Foreskin fibroblast (primary cell): Measurements from ENCODE around the gene FIBCD1.

DNA sequence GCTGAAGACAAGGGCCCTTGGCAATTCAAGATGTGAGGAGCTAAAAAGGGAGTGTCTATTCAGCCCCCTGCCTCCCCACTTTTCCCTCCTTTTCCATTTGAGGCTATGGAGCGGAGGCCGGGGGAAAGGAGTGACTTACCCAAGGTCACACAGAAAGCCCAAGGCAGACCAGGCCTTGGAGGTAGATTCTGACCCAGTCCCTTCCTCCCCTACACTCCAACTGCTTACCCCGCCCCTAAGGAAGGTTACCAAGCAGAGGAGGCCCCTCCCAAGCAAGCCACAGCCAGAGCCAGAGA is 6.5 kb upstream of the ASS1 start:
- RRBS = no CpG with 5 or more reads among the region's 3 CpGs

GRCh38 chr9:130774631-130775210 is 60.3 kb upstream of the ABL1 start:
- RRBS = no CpG with 5 or more reads among the region's 3 CpGs

DNA sequence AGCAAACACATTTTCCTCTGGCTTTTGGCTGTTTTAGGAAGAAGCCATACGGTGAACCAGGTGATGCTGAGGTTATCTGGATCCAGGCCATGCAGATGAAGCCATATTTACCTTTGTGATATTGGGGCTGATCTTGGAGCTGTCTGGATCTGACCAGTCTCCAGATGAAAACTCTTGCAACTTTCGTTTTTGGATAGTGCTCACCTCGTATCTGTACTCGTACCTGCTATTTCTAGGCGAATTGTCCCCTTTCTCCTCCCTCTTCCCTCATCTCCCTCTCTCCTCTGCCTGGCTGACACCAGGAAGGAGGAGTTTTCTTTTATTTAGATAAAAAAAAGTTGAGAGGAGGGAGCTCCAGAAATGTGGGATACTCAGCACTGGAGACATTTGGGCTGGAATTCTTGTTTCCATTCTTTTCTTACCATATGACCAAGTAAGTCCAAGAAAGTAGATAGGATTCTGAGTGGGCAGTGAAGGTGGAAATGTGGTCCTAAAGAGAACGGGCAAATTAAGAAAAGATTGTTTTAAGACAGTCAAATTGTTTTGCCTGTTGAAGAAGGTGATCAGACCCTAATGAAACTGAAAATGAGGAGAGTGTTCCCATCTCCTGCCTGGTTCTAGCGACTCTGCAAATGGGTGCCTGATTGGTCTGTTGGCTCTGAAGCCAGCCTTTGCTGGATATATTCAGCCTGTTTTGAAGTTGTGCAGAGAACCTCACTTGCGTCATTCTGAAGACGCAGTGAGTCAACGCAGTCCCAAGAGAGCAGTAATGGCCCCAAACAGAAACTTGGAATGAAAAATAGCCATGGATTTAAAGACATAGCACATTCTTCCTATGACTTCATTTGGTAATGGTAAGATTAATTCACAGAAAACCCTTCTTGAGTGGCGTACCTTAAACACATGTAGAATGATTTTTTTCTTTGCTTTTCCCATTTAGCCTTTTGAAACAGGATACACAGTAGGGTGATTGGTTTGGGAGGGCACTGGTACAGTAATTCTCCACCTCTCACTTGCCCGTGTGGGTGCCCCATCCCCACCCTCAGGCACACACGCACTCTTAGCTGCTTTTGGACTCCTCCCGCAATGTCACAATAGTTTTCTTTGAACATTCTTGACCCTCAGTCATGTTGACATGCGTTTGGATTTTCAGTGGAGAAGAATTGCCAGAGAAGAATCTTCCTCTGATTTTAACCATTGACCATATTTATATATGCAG is 54.3 kb upstream of the ABL1 start:
- RRBS = no CpG with 5 or more reads among the region's 15 CpGs

- RRBS = no CpG with 5 or more reads among the region's 8 CpGs
Observed at GRCh38 chr9:130798872-130799554, 36.0 kb upstream of the ABL1 start.

GRCh38 chr9:130884114-130885275 is 12.1 kb downstream of the QRFP start:
- RRBS = 77% methylated on average over 10 of the region's 57 CpGs

DNA sequence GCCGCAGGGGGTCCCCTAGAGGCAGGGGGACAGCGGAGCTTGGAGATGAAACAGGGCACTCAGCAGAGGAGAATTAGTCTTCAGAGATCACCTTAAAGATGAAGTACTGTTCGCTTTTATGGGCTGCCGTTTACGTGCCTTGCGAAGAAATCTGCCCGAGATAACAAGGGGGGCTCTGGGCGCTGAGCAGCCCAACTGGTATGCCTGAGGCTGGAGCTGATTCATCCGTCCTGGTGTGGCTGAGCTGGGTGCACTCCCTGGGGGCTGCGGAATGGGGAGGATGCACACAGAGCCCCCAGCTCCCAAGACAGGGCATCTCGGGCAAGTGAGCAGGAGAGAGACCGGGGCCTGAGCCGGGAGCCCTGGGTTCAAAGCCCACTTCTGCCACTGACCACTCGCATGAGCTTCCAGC is 5.9 kb downstream of the FIBCD1 start:
- RRBS = no CpG with 5 or more reads among the region's 14 CpGs

GRCh38 chr9:130938321-130939523 is at the start of gene FIBCD1:
Gene FIBCD1 (minus strand): TSS chr9:130939247.
- RRBS = 2% methylated on average over 60 of the region's 151 CpGs

DNA sequence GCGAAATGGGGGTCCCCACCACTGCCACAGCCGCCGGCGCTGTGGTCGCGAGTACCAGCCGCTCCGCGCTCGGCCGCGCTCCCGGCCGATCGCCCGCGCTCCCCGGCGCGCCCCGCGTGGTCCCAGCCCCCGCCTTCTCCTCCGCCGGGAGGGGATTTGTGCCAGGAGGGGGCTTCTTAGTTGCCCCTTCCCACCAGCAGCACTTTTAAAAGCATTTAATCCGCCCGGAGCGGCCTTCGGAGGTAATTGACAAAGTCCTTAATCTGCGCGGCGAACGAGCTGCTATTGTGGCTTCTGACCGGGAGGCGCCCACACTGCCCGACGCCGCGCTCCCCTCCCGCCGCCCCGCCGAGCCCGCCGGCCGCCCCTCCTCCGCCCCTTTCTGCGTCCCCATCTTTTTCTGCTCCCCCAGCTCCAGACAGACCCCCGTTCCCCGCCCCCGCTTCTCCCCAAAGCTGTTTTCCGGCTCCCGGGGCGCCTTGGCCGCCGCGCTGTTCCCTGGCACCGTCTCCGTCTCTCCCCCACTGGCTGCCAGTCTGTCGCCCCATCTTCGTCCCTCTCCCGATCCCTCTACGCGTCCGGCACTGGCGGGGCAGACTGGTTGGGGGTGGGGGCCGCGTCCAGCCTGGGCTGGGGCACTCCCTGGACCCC is 658 bp upstream of the FIBCD1 start:
- RRBS = 2% methylated on average over 56 of the region's 68 CpGs

DNA sequence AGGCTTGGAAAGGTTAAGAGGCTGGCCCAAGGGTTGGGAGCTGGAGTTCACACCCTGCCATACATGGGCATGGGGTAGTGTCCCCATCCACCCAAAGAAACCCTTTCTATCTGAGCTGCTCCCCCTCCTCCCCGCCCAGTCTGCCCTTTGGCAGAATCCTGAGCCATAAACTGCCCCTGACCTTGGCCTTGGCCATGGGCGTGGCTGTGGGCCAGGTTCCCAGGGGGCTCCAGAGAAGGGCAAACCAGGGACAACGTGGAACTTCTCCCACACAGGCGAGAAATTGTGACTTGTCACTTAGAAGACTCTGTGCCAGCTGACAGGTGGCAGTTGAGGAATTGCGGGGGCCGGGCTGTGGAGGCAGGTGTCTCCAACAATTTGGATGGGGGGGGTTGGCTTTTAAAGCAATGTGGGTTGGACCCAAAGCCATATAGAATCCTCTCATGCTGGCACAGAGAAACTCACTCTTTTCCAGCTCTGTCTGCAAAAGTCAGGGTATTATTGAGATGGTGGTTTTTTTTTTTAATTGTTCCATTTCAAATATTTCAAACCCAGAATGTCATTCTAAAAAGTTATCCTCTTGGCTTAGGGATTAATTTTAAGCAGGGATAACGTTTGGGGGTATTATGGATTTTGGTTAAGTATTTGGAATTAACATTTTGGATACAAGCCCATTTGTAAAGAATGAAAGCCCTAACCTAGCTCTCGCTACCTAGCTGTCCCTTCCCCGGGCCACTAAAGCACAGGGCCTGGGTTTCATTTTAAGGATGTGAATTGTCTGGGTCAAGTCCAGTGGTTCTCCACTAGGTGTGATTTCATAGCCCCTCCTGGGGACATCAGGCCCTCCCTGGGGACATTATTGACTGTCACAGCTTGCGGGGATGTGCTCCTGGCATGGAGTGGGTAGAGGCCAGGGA is 4.5 kb downstream of the FAM78A start:
- RRBS = no CpG with 5 or more reads among the region's 10 CpGs

GRCh38 chr9:131273839-131274354 is 2.4 kb downstream of the FAM78A start:
- RRBS = no CpG with 5 or more reads among the region's 7 CpGs

DNA sequence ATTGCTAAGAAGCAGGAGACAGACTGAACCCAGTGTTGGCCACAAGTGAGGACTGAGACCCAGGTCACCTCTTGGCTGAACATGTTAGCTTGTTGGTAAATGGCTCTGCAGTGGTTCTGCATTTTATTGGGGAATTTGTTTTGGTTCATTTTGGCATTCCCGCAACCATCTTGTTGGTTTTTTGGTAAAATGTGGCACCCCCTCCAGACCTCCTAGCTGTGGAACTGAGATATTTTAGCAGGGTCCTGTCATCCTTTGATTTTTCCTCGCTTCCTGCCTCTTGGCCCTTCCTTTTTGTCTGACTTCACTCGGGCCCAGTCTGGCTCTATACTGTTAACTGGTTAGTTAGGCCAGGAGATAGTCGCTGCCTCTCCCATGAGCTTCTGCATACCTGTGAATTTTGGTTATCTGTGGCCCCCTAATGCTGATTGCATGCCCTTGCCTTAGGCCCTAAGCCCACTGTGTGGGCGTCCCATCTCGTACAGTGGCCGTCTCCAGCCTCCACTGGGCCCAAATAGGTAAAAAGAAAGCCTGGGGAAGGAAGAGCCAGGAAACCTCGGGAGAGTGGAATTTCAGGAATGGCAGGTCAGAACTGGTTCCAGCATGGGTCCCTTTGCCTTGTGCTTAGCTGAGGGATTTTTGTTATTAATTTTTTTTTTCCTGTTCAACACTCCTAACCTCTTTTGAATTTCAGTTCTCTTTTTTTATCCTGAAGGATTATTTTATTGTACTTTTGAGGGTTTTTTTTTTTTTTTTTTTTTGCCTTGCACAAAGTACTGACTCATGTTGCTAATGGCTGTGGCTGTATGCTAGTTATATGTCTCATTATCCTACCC is 3.2 kb downstream of the PRRC2B start:
- RRBS = no CpG with 5 or more reads among the region's 8 CpGs

DNA sequence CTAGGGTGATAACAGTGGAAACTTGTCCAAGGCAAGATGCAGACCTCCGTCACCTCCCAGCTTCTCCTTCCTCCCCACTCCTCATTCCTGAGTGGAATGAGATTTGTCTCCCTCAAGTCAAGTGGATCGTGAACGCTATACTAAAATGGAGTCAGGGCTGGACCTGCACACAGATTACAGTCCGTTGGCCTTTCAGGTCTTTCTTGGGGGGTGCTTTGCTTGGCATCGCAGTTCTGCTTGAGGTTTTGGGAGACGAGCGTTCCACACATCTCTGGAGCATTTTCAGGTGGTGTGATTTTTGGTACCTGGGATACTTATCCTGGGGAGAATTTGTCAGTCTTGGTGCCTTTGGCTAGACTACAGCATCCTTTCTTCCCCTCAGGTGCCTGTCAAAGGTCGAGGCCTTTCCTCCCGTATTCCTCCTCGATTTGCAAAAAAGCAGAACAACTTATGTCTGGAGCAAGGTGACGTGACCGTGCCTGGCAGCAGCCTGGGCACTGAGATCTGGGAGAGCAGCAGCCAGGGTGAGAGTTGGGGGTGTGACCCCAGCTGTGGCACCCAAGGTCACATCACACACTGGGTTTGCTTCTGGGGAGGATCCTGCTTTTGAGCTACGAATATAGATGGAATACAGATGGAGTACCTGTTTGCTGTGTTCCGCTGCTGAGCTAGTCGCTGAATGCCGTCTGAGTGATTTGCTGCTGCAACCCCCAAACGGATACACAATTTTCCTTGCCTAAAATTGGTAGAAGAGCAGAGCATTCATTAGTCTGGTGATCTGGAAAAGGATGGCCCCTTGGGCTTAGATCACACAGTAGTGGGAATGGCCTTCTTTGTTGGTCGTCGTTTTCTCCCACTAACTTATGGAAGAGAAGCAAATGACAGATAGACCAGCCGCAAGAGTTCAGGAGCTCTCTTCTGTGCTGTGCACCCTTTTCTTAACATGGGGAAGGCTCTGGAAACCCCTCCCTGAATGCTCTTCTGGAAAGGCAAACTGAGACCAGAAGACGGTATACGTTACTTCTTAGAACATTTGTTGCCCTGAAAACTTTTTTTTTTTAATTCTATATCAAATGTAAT is 23.5 kb upstream of the POMT1 start:
- RRBS = no CpG with 5 or more reads among the region's 22 CpGs

GRCh38 chr9:131497109-131497645 is 5.5 kb upstream of the POMT1 start:
- RRBS = no CpG with 5 or more reads among the region's 13 CpGs

GRCh38 chr9:131498745-131499483 is 3.8 kb upstream of the POMT1 start:
- RRBS = no CpG with 5 or more reads among the region's 11 CpGs

- RRBS = 97% methylated on average over 2 of the region's 11 CpGs
Observed at GRCh38 chr9:131588611-131589223, 43.4 kb downstream of the PRRT1B start.

DNA sequence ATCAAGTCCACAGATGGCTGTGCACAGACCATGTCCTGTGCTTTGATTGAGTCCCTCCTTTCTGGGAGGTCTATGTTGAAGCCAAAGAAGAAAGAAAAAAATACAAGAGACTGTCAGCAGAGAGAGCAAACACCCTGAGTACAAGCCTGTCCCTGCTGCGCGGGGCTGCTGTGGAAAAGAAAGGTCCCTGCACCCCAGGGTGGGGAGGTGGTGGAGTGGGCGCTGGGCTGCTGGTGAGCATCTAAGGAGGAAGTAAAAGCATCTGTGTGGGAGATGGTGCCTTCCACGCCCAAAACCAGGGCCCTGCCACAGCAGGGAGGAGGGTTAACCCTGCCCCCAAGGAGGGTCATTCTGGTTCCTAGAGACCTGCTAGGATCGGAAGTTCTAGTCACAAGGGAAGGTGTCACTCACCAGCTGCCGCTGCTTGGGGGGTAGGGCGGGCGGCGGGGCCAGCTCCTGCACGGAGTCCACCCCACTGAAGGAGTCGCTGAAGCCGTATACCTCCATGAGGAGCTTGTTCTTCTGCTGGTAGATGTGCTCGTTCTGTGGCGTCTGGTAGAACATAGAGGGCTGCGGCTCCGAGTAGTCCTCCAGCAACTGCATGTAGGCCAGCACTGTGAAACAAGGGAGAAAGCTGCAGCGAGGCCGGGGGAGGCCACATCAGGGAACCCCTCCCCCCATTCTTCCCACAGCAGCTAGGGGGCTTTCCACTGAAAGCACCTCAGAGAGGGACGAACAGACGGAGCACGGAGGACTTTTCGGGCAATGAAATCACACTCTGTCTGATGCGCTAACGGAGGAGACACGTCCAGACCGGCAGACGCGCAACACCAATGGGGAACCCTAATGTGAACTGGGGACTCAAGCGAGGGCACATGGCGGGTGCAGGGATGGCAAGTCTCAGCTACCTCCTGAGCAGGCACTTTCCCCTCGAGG is 76.3 kb downstream of the PRRT1B start:
- RRBS = no CpG with 5 or more reads among the region's 31 CpGs

- RRBS = no CpG with 5 or more reads among the region's 10 CpGs
Observed at GRCh38 chr9:131638412-131638973, 93.2 kb downstream of the PRRT1B start.

GRCh38 chr9:131644875-131645701 is 94.8 kb downstream of the RAPGEF1 start:
- RRBS = no CpG with 5 or more reads among the region's 9 CpGs

- RRBS = no CpG with 5 or more reads among the region's 11 CpGs
Observed at GRCh38 chr9:131657416-131657965, 82.4 kb downstream of the RAPGEF1 start.

- RRBS = no CpG with 5 or more reads among the region's 2 CpGs
Observed at GRCh38 chr9:131695708-131696044, 44.2 kb downstream of the RAPGEF1 start.